Fibroblast of the aortic adventitia (primary cell): ENCODE measurements around a stretch of chr22.

- CAGE, long polyA plus RNA = no peak
Observed at GRCh38 chr22:39773829-39774472, 119.6 kb downstream of the ENTHD1 start.

DNA sequence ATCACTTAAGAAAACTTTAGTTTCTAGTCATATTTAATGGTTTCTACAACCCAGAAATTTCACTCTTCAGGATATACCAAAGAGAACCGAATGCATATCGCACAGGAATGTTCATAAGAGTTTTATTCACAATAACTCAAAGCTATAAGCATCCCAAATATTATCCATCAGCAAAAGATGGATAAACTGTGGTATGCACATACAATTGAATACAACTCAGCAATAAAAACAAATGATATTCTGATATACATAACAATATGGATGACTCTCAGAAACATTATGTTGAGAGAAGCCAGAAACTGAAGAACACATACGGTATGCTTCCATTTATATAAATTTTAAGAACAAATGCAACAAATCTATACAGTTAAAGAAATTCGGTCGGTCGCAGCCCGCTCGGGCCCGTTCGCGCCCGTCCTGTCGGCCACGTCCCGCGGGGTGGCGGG, 18.6 kb downstream of the ENTHD1 start:
- CAGE, long polyA plus RNA = no peak

GRCh38 chr22:39898886-39899575, 1.9 kb upstream of the GRAP2 start:
- CAGE, long polyA plus RNA = no peak

DNA sequence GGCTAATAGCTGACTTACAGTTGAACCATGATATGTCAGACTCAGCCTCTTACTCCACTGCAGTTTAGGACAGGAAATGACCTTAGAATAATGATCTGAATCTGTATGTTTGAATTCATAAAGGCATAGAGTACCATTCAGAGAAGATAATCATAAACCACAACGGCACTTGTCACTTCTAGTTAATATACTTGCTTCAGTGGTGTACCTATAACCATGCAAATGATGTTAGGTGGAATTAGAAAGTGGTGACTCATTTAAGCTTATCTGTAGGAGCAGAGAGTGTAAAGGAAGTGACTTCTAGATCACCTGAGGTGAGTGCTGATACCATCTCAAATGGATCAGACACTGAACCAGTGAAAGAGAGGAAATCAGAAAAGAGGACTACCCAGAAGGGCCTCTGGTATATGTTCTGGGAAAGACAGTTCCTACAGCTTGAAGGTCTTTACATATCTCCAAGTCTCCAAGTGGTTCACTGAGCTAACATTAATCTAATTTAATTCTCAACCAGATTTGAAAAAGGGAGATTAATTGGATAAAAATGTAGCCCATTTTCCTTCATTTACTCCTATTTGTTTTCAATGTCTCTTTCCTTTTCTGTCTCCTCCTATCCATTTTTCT, 60.8 kb downstream of the FAM83F start:
- CAGE, long polyA plus RNA = no peak

DNA sequence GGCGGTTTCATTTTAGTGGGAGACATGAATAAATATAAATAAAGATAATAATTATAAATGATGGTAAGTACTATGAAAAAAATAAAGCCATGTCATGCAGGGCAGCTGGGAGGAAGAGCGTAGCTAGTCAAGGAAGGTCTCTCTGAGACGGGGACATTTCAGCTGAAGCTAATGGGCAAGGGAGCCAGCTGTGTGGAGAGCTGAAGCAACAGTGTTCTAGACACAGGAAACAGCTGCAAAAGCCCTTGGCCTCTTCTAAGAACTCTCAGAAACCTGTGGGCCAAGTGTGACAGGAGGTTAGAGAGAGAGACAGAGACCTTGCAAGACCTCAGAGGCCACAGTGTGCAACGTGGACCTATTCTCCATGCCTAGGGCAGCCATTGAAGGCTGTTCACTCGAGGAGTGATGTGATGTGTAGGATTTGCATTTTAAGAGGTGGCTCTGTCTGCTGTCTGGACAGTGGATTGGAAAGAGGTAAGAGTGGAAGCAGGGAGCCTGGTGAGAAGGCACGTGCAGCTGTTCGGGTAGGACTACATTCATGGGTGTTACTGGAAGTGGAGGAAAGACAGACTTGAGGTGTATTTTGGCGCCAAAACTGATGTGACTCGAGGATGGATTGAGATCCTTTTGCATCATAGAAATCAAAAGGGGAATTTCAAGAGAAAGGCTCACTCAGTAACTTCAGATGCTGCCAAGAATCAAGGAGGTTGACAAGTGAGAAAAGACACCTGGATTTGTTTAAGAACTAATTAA, 48.6 kb upstream of the TNRC6B start:
- CAGE, long polyA plus RNA = no peak

GRCh38 chr22:40181193-40181685, 3.5 kb downstream of the TNRC6B start:
- CAGE, long polyA plus RNA = no peak

DNA sequence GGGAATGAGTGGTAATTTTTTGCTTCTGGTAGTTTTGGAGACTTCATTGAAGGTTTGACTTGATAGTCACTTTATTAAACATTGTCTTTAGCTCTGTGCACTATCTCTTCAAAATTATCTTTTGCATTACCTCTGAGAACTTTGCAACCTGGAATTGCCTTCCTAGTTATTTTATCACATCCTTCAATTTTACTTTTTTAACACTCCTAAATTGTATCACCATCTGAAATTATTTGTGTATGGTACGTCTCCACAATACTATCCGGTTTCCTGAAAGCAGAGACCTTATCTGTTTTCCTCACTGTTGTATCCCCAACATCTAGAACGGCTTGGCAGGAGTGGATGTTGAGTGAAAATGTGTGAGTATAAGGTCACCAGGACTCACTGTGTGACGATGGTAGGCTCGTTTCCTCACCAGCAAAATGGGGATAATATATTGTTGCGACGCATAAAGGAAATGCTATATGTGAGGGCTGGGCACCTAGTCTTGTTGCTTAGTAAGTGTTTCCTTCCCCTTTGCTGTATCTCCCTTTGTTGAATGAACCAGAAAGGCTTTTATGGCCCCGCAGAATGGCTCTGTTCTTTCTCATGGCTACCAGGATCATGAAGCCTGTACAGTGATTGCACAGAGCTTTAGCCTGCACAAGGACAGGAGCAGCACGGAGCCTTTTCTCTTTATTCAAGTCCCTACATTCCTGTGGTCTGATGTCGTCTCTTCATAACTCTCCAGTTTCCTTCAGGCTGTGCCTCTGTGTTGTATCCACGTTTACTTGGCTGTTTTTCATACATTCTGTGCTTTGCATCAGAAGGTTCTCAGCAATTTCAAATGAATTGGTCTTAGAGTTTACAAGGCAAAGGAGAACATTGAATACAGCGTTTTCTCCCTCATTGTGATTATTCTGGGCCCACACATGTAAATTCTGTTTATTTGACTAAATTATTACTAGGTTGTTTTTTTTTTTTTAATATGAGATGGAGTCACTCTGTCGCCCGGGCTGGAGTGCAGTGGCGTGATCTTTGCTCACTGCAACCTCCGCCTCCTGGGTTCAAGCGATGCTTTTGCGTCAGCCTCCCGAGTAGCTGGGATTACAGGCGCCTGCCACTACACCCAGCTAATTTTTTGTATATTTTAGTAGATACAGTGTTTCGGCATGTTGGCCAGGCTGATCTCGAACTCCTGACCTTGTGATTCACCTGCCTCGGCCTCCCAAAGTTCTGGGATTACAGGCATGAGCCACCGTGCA, 5.4 kb downstream of the TNRC6B start:
- CAGE, long polyA plus RNA = no peak

DNA sequence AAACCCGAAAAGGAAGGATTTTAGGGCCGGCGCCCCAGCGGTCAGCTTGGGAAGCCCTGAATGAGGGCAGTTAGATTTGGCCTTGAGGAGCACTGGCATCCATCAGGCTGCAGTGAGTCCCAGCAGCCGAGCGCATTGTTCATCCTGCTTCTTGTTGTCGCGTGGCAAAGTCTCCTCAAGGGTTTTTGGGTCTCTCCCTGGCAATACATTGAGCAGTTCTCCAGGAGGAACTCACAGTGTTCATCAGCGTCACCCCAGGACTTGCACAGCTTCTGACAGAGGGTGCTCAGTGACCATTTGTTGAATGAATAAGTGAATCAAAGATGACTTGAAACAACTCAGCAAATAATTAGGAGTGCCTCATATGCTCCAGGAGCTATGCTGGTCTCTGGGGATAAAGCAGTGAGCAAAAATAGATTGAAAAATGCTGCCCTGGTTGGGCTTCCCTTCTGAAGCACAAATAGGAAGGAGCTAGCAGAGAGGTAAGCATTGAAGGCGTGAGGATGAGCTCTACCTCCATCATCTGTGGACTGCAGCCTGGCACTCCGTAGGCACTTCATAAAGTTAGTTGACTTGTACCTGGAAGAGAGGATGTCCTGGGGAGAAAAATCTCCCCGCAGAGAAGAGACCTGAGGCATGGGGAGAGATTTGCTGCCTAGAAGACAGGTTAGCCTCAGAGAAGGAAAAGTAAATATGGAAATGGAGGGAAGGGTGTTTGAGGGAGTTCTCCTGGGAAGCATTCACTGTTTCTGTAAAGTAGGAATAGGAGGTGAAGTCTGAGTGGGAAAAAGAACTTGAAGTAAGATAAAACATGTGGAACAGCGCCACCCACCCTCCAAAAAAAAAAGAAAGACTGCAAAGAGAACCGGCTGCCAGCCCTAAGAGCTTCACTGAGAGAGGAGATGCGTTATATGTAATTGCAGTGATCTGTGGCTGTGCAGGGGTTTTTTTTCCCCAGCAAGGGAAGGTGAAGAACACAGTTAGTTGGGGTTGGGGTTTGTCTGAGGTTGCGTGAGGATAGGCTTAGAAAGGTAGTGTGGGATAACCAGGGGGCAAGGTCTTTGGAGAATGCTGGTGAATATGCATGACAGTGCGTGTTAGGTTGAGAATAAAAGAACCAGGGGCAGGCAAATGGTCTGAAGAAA, 15.7 kb downstream of the TNRC6B start:
- CAGE, long polyA plus RNA = no peak

DNA sequence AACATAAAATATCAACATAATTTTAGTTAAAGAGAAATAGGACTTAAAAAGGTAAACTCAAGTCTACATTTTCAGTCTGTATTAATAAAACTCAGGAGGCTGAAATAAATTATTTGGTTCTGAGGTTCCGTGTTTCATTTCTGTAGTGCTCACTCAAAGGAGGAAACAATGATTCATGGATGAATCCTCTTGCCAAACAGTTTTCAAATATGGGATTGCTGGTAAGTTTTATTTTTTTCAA, 69.4 kb upstream of the ADSL start:
- CAGE, long polyA plus RNA = no peak

DNA sequence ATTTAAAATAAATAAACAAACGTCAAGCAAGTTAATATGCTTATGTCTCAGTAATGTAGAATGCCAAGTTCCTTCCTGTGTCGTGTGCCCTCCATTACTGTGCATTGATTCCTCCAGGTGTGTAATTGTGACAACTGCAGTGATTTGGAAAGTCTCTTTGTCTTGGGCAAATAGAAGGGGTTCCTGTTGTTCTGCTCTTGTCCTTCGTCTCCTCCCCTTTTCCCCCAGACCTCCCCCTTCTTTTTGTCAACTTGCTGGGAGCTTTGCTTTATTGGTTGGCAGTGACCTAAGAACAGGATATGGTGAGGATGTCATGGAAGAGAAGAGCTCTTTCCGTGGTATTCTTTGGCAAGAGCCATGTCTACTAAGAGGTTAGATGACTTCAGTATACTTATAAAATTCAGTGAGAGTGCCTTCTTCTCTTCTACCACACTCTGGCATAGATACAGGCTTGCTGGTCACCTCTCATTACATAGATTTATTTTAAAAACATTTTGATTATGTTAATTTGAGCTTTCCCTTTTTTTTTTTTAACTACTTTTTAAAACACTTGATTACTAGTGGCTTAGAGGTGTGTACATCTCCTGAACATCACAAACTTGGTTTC, 18.9 kb upstream of the ADSL start:
- CAGE, long polyA plus RNA = no peak

- CAGE, long polyA plus RNA = no peak
Observed at GRCh38 chr22:40396822-40397362, 26.5 kb downstream of the SGSM3 start.

DNA sequence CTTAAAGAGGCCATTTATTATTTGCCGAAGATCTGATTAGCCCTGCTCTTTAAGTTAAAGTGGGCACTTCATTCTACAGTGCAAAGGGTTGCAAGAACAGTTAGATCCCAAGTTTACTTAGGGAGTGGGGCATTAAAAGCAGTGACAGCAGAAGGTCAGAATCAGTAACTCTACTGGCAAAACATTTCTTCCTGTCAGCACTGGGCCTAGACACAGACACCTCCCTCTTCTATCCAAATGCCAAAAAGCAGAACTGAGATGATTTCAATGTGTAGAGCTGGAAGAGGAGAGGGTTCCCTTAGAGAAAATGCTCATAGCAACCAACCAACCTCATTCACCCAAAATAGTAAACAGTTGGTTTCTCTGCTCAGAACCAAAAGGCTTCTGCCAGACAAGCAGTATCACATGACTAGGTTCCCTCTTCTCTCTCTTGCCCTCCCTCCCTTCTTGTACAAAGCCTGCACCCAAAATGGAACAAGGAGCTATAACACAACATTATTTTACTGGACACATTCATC, 121.8 kb downstream of the SGSM3 start:
- CAGE, long polyA plus RNA = no peak

DNA sequence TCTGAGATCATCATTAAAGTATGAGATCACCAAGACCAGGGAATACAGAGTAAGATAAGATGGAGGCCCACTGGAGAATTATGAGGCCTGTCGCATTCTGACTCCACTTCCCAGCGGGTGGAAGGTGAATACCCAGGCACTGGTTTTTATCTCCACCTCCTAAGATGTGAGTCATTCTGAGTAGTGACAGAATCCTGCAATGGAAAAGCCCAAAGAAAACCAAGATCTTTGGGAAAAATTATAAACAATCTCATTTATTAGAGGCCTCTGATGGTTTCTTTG, 108.5 kb downstream of the MRTFA start:
- CAGE, long polyA plus RNA = no peak

- CAGE, long polyA plus RNA = no peak
Observed at GRCh38 chr22:40654553-40655219, 18.2 kb upstream of the MRTFA start.

DNA sequence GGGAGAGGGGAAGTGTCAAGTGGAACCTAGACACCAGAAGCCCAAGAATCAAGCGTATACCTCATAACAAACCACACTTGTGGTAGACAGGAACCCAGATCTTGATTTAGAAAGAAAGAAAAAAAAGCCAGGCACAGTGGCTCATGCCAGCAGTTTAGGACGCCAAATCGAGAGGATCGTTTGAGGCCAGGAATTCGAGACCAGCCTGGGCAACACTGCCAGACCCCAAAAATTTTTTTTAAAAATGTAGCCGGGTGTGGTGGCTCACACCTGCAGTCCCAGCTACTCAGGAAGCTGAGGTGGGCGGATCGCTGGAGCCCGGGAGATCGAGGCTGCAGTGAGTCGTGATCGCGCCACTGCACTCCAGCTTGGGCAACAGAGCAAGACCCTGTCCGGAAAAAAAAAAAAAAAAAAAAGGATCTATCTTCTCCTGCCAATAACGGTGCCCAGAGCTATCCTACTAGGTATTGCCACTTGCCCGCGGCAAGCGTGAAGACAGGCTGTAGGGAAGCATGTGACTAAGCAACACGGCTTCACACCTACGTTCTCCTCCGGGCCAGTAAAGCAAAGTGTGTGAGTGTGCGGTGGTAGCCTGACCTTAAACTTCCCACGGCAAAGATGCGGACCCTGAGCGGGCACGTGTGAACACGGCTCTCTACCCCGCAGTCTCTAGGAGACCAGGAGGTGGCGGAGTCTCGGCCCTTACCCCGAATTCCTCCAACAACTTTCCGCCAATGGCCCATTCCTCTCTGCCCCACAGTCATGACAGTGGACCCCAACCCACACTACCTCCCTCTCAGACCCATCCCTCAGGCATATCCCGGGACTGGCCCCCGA, 617 bp downstream of the SLC25A17 start:
- CAGE, long polyA plus RNA = no peak

DNA sequence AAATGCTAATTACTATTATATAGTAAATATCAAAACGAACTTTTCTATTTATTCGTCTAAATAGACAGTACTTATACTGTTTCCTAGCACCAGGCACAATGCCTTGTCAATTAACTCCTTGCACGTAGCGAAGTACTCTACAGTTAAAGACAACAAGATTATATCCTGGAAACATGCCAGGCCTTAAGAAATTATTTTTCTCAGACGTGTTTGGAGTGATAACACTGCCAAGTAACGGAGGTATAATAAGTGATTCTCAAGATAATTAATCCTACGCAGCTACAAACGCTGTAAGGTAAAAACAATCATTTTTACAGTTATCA, 834 bp downstream of the ST13 start:
- CAGE, long polyA plus RNA = no peak

GRCh38 chr22:41022450-41023224, 69.8 kb upstream of the EP300 start:
- CAGE, long polyA plus RNA = no peak

DNA sequence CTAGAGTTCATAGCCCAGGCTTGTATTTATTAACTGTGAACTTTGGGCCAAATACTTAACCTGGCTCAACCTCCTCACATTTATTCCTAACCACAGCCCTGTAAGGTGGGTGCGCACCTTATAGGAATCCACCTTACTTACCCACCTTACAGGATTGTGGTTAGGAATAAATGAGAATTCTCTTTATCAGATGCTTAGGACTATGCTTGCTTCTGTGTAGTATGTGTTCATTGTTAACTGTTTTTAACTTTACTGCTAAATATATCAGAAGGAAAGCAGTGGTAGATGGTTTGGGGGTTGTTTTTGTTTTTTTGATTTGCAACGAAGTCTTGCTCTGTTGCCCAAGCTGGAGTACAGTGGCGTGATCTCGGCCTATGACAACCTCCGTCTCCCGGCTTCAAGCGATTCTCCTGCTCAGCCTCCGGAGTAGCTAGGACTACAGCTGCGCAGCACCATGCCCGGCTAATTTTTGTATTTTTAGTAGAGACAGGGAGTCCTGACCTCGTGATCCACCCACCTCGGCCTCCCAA, 6.4 kb downstream of the EP300 start:
- CAGE, long polyA plus RNA = no peak

GRCh38 chr22:41118730-41119038, 26.3 kb downstream of the EP300 start:
- CAGE, long polyA plus RNA = no peak

DNA sequence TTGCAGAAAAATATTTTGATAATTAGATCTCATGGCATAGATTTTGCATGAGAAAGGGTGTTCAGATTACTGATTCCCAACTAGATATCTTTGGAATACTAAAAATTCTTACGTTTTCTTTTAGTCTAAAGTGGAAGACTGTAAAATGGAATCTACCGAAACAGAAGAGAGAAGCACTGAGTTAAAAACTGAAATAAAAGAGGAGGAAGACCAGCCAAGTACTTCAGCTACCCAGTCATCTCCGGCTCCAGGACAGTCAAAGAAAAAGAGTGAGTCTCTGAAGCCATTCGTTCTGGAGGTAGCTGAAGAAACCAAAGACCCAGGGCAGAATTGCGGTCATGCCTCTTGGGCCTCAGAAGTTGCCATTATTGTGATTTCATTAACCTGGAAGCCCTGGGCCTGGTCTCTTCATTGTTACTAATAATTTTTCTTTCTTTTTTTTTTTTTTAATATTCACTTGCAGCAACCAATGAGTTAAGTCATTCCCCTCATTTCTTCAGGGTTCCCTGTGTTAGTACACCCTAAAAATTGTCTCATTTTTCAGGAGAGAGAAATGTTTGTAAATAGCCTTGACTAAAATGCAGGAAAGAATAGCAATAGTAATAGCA, 52.9 kb upstream of the L3MBTL2 start:
- CAGE, long polyA plus RNA = no peak